SEM (cell line): Measurements from ENCODE around the genes TSPAN16, ELOF1, ZNF440 and ZNF878.

DNA sequence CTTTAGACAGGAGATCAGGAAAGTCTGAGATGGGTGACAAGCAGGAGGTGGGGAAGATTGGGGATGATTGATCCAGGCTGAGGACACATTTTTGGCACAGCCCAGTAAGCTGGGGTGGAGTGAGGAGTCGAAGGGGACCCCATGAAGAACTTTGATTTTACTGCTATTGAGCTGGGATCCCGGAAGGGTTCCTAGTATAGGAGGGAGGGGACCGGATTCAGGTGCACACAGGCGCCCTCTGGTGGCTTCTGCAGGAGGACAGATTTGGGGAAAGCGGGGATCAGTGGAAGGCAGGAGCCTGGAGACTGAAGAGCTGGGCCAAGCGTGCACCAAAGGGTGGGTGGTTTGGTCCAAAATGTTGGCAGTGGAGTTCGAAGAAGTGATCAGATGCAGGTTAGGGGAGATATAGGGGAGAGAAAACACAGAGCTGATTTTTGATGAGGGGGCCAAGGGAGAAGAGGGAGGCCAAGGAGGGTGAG lies 7.0 kb upstream of the CARM1 start:
- PRO-cap, result no peak

GRCh38 chr19:10888280-10888945 lies 17.1 kb downstream of the CARM1 start:
- PRO-cap, result no peak

DNA sequence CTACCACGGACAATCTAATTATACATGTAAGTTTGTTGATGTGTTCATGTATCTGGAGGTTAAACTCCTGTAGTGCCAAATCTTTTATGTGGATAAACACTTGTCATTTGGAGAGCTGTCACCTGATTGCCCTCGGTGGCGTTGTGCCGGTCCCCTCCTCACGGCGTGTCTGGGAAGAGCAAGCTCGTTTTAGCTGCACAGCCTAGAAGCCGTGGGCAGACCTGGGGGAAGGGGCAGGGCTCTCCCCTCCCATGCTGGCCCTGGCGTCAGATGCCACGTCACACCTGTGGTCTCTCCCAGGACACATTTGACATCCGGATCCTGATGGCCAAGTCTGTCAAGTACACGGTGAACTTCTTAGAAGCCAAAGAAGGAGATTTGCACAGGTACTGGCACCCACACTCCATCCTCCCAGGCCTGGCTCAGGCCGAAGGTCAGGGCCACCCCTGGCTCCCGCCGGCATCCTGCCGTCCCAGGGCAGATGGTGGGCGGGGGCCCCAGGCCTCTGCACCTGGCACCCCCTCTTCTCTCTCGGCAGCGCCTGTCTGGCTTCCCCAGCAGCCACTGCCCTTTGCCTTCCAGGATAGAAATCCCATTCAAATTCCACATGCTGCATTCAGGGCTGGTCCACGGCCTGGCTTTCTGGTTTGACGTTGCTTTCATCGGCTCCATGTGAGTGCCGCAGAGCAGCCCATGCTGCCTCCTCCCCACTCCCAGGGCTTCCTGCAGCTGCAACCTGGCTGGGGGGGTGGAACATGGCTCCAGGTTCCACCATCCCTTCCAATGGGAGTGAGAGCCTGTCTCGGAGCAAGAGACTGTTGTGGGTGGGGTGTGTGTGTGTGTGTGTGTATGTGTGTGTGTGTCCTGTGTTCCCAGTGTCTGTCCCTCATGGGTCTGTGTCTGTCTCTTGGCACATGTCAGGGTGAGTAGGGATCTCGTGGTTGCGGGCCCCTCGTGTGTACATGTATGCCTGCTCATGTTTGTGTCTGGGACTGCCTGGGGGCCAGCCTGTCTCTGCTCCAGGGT lies 8.8 kb downstream of the YIPF2 start:
- PRO-cap, result no peak

DNA sequence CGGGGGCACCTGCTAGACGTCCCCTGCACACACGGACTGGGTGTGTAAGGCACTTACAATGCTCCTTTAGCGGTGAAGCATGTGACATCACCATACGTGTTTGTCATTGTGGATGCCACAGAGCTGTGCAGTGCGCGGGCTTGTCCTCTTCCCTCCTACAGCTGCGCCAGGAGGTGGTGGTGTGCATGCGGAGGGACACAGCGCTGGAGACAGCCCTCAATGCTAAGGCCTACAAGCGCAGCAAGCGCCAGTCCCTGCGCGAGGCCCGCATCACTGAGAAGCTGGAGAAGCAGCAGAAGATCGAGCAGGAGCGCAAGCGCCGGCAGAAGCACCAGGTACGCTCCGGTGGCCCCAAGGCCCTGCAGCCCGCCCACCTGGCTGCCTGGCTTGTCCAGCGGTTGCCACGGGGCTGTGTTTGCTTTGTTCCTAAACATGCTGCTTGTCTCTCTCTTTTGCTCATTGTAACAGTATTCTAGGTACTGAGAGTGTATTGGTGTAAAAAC lies 30.2 kb downstream of the SMARCA4 start:
- PRO-cap, result no peak

GRCh38 chr19:11138471-11139300 lies 16.9 kb downstream of the SPC24 start:
- PRO-cap, result no peak

DNA sequence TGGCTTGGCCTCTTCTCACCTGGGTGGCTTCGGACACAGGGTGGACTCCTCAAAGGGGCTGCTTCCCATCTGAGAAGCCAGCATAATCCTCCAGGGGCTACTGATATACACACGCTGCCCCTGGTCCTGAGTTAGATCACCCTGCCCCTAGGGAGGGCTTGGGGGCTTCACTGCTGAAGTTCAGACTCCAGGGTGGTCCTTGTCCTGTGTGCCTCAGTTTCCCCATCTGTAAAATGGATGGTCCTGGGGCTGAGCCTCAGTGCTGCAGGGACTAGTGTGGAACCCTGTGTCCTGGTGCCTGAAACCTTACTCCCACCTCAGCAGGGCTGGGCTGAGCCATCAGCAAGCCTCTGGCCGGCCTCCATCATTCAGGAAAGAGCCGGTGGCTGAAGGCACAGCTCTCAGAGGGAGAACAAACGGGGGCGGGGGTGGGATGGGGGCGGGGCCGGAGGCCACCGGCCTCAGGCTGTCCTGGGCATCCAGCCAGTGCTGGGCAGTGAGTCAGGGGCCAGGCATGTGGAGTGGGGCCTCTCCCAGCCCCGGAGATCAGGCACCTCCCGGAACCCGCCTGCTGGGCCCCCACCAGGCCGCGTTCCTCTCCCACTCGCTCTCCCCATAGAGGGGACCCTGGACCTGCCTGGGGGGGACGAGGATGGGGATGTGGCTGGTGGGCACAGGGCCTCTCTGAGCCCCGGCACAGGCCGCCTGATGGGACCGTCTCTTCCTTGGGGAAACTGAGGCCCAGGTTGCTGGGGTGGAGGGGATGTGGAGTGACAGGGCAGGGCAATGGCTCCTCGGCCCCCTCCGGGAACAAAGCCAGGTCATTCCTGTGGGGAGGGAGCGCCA lies 13.1 kb downstream of the SPC24 start:
- PRO-cap, result no peak

DNA sequence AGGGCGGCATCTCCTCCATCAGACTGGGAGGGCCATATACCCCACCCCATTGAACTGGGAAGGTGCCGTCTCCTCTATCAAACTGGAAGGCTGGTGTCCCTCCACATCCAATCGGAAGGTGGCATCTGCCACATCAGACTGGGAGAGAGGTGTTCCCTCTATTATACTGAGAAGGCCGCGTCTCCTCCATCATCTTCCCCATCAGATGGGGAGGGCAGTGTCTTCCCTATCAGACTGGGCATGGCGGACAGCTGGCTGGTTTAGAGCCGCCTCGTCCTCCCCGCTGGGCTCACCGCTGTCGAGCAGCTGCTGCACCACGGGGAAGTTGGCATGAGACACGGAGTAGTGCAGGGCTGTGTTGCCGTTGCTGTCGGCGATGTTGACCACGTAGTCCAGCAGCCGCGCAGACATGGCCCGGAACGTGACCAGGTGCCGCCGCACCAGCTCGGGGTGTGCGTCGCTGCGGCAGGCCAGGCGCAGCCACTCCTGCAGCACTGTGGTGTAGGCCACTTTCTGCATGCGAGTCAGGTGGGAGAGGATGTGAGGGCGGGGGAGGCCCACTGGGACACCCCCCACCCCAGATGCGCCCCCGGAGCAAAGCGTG lies 18.7 kb upstream of the SPC24 start:
- PRO-cap, result no peak

DNA sequence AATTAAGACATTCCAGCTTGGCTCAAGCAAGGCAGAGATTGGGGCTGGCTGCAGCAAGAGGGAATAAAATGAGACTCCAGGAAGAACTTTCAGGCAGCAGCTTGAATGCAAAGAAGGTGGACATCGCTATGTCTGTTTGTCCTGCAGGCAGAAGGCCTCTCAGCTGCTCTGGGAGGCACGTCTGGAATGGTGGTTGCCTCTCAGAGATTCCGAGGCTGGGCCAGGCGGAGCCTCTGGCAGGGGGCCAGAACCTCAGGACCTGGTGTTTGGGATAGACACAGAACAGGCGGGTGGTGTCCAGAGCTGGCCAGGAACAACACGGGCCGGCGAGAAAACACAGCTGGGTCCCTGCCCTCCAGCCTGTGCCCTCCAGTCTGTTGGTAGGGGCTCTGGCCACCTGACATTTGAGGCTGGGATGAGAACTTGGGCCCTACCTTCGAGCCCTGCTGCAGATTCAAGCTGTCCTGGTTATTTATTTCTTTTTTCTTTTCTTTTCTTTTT lies 7.6 kb downstream of the KANK2 start:
- PRO-cap, result no peak

DNA sequence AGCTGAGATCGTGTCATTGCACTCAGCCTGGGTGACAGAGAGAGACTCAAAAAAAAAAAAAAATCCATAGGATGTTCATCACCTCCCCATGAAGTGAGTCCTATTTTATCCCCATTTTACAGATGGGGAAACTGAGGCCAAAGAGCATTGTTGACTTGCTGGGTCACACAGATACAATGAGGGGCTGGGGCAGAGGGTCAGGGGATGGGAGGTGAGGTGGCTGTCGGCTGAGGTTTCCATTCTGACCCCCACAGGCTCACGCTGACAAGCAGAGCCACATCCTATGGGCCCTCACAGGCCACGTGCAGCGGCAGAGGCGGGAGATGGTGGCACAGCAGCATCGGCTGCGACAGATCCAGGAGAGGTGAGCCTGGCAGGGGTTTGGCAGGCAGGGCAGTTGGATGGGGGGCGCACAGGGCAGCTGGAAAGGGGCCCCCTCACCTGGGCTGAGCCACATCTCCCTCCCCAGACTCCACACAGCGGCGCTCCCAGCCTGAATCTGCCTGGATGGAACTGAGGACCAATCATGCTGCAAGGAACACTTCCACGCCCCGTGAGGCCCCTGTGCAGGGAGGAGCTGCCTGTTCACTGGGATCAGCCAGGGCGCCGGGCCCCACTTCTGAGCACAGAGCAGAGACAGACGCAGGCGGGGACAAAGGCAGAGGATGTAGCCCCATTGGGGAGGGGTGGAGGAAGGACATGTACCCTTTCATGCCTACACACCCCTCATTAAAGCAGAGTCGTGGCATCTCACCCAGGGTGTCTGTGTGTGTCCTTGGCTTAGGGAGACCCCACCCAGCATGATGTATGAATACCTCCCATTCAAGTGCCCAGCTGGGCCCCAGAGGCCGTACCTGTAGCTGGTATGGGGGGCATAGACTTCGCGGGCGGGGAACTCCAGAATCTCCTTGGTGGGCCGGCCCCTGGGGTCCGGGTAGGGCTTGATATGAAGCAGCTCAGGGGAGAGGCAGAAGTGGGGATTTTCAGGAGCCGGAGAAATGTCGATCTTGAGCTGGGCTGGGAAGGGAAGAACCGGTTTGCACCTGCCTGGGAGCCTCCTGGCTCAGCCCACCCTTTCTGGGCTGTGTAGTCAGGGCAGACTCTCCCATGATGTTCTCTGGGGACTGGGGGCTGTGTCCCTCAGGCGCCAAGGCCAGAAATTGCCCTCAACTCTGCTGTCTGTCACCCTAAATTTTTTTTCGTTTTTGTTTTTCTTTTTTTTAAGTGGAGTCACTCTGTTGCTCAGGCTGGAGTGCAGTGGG lies 2.2 kb downstream of the ANGPTL8 start:
- PRO-cap, result no peak

GRCh38 chr19:11261521-11261791 lies 868 bp downstream of the DOCK6 start:
- PRO-cap, result no peak

DNA sequence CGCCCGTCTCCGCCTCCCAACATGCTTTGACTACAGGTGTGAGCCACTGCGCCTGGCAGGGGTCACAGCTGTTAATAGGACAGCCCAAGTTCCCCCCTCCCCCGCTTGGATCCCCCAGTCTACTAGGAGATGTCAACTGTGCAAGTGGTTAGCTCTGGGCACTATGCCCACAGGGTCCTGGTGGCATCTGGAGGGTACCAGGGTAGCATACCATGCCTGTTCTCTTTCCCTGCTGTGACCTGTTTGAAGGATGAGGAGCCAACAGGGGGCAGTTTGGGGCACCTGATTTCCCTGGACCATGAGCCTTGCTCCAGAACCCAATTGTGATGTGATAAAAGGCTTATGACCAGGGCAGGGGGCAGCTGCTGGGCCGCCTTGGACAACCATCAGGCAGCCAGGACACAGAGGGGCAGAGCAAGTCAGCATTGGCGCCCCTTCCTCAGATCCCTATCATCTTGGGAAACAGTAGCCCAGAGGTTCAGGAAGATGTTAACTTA lies at the start of gene TSPAN16:
TSPAN16 (plus strand) TSS at position 389 of the 497 bp plus-strand sequence.
- PRO-cap, result no peak

GRCh38 chr19:11338773-11339398 lies 571 bp downstream of the RAB3D start:
- PRO-cap, result no peak

DNA sequence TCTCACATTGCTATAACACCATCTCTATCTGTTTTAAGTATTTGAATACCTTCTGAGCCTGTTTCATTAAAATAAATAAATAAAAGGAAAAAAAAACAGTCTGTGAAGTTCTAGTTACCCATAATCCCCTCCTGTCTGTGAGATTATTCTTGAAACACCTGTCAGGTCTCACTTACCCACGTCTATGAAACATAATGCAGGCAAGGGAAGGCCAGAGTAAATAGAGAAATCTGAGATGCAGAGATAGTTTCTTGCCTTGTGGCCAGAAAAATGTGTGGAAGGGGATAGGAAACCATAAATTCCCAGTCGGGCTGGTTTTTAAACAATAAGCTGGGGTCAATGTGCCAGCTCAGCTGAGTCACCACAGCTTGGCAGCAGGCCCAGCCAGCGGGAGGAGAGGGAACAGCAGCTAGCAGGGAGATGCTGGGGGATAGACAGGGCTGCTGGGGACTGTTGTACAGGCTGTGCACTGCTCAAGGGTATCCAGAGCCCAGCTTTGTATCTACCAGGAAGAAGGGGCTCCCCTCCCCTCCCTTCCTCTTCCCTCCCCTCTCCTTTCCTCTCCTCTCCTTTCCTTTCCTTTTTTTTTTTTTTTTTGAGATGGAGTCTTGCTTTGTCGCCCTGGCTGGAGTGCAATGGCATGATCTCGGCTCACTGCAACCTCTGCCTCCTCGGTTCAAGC lies 1.6 kb downstream of the TMEM205 start:
- PRO-cap, result no peak

DNA sequence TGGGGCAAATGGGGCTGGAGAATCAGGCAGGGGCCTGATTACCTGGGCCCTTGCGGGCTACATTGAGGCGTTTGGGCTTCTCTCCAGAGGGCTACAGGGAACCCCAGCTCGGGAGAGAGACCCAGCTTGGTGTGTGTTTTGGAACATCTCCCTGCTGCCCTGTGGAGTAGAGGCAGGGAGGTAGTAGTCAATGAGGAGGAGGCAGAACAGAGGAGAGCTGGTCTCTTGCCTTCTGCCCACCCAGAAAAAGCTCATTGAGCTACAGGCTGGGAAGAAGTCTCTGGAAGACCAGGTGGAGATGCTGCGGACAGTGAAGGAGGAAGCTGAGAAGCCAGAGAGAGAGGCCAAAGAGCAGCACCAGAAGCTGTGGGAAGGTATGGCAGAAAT lies 6.7 kb downstream of the PRKCSH start:
- PRO-cap, result no peak

DNA sequence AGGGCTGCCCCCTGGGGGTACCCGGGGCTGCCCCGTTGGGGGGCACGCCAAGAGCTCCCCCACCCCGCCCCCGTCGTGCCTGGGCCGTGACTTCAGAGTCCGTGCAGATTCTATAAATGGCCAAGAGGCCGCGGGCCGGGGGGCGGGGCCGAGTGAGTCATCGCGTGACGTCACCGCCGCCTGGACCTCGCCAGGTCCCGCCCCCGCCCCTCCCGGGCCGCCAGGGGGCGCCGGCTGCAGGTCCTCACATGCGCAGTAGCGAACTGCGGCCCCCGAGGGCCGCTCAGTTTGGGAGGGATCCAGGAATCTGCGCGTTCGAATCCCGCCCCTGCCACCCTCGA lies 2.7 kb upstream of the CNN1 start:
- PRO-cap, result unidirectional peak, minus-strand start at position 98 of the sequence

- PRO-cap, result bidirectional peak, plus-strand start at chr19:11559418, minus-strand start at chr19:11559230
Observed at GRCh38 chr19:11559078-11559774, at the start of gene ELOF1. ELOF1 (minus strand) TSS chr19:11559230.

DNA sequence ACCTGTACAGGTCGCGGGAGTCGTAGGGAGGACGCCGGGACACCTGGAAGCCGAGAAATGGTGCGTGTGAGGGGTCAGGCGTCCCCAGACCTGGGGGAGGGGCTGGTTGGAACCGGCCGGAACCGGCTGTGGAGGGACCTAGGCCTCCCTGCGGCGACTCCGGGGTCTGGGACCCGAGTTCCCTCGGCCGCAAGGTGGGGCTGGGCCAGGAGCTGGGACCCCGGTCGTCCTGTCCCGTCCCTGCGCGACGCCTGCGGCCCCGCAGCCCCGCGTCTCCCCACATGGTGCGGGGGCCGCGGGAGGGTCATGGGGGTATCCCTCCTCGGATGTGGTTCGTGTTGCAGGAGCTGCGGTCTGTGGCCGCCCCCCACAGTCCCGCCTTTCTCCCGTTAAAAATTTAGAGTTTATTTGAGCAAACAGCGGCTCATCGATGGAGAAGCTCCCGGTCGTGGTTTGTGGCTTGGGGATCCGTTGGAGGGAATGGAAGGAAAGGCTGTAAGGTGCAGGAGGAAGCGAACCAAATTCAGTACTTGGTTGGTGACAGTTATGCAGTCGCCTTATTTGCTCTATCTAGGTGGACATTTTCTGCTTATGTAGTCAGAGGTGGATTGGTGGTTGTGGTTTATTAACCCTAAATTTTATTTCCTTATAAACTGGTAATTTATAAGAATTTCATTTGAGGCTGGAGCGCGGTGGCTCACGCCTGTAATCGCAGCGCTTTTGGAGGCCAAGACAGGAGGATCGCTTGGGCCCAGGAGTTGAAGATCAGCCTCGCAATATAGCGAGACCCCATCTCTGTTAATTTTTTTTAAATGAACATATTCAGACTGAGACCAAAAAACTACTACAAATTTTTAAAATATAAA lies 521 bp downstream of the ZNF627 start:
- PRO-cap, result unidirectional peak, minus-strand start at position 253 of the sequence

DNA sequence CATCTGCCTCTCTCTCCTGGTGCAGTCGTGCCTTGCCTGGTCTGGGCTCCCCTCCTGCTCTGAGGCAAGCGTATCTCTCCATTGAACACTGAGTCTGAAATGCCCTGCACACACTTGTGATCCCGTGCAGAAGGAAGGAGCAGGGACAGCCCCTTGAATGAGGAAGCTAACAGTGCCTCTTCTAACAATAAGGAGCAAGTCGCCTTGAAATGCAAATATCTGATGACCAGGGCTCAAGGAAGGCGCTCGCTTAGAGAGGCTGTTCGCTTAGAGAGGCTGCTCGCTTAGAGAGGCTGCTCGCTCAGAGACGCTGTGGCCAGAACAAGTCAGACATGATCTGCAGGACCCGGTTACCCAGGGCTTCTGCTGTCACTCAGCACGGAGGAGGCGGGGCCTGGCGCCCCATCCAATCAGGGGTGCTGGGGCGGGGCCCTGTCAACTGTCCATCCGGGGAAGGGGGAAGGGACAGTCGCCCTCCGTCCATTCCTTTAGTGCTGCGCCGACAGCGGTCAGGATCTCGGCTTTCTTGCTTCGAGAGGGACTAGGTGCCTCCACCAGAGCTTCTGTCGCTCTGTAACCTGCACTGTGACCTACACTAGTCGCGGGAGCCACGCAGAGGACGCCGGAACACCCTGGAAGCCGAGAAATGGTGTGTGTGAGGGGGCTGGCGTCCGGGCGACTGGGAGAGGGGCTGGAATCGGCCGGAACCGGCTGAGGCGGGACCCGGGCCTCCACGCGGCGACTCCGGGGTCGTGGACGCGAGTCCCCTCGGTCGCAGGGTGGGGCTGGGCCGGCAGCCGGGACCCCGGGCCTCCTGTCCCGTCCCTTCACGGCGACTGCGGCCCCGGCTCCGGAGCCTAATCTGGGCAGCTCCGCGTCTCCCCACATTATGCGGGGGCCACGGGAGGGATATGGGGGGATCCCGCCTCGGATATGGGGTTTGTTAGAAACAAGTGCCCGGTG lies at the start of gene ZNF440:
ZNF440 (plus strand) TSS at position 472 of the 963 bp plus-strand sequence.
- PRO-cap, result bidirectional peak, plus-strand start at position 491 of the sequence, minus-strand start at position 325 of the sequence

GRCh38 chr19:11929967-11930674 lies 5.2 kb downstream of the ZNF700 start:
- PRO-cap, result no peak

- PRO-cap, result unidirectional peak, plus-strand start at chr19:12052515; bidirectional peak, plus-strand start at chr19:12052860, minus-strand start at chr19:12052961
Observed at GRCh38 chr19:12052395-12053251, at the start of gene ZNF878. ZNF878 (minus strand) TSS chr19:12052961.